GM06990 (cell line): ENCODE results near the genes ANKRD66 and MEP1A.

- RRBS: no CpG with 5 or more reads among the region's 7 CpGs
Measured at GRCh38 chr6:45613772-45614083, 236.0 kb upstream of the SUPT3H start.

- RRBS: 86% methylated on average over 5 of the region's 24 CpGs
Measured at GRCh38 chr6:45663067-45663378, 285.3 kb upstream of the SUPT3H start.

DNA sequence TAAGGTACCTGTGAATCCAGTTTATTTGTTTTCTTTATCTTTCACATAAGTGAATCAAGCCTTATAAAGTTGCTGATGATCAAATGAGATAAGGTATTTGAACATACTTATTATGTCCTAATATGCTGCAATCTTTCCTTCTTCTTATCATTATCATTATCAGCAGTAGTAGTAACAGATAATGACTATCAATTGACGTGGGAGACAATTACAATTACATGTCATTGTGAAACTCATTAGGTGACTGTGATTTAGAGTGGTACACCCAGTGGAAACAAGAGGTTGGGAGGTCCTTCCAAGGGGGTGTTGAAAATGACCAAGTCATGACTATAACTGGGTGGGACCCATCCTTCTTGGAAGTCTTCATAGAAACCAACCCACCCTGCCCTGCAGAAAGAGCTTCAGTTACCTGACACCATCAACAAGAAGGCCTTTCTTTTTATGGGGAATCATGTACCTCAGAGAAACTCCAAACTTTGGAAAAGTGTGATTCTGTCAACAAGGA lies 2.8 kb downstream of the CLIC5 start:
- RRBS: no CpG with 5 or more reads among the region's 1 CpG

DNA sequence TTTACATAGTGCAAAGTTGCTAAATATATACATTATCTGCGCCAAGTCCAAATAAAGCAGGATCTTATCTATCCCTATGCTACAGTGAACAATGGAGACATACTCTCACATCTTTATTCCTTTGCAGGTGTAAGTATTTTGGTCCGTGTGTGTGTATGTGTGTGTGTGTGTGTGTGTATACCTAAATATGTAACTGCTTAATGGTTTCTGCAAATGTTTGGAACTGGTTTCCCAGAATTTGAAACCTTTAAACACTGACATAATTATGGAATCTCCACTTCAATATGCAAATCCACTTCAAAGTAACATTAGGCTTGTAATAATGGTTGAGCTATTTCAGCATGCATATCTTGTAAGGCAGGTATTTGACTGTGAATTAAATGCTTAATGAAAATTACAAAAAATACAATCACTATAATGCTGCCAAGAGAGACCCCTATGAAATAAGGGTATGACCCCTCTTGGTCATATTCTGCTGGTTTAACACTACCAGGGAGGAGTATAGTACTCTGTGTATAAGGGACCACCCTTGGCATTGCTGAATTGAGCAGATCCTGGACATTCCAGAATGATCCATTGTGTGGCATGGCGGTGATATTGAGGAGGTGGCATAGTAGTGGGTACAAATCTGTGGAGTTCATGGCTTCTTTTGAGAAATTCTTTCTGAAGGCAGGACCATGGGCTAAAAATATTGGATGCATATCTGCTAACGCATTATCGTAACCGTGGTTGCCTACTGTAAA lies 9.6 kb downstream of the ENPP5 start:
- RRBS: no CpG with 5 or more reads among the region's 6 CpGs

DNA sequence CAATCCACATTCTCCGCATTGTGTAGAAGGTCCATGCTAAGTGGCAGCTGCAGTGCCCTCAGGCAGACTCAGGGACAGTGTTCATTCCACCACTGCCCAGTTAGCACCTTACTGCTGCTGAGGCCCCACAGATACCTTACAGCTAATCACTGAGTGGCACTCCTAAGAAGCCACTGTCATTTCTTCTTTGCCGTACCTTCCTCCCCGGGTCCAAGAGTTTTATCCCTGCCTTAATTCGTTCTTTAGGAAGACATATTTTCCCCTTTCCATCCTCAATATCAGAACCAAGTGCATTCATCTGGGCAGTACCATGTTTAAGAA lies 156.7 kb downstream of the RCAN2 start:
- RRBS: no CpG with 5 or more reads among the region's 4 CpGs

DNA sequence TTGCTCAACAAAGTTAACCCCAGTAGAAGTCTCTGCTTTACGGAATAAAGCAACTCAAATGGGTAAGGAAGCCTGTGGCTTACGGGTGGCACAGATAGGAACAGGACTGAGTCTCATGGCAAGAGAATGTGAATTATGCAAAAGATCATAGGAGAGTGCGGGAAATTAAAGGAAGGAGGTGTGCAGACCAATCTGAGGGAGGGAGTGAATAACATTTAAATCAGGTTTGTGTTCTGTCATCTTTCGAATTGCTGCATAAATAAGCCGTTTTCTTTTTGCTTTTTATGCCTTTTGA lies 882 bp upstream of the RCAN2 start:
- RRBS: no CpG with 5 or more reads among the region's 5 CpGs

DNA sequence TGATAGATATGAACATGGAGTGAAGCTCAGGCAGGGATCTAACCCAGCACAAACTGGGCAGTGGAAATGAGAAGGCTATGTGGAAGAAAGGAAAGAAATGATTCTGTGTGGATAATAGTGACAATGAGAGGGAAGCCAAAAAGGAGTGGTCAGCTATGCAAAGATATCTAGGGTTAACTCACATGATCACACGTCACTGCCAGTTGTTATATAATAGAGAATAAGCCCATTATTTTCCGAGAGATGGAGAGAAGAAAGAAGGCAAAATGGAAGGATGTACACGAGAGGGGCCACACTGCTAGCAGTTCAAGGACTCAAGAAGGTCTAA lies 18.7 kb upstream of the RCAN2 start:
- RRBS: no CpG with 5 or more reads among the region's 3 CpGs

GRCh38 chr6:46661799-46662587 lies 9.2 kb downstream of the SLC25A27 start:
- RRBS: no CpG with 5 or more reads among the region's 5 CpGs

- RRBS: no CpG with 5 or more reads among the region's 2 CpGs
Measured at GRCh38 chr6:46746608-46747055, at the start of gene ANKRD66. Gene ANKRD66 (plus strand): TSS chr6:46746933.

- RRBS: no CpG with 5 or more reads among the region's 8 CpGs
Measured at GRCh38 chr6:46793193-46793653, at the start of gene MEP1A. Gene MEP1A (plus strand): TSS chr6:46793389.

DNA sequence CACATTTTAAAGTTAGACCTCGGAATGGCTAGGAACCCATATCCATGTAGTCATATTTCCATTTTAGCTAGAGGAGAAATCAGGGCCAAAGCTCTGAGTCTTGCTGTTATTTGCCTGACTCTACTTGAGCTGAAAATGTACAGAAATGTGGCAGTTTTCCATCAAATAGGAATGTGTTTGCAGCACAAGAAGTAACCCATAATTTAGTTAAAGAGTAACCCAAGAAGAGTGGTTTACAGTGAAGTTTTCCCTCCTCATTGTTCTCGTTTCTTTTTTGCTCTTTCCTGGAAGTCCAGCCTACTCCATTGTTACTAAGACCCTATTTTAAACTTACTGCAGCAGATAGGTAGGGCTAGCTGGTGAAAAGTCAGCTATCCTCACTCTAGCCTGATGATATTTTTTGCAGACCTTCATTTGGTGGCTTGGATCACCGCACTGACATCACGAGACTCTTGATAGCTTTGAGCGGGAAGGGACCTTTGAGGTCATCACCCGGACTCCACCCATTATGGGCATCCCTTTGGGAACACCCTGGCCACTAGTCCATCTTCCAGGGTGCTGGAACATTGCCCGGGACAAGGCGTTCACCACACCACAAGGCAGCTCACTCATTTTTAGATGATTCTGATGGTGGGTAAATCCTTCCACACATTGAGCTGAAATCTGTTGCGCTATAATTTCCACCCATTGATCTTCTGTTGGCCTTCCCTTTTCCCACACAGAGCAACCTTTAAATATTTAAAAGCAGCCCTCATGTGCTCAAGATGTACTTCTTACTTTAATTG lies 28.1 kb upstream of the ADGRF5 start:
- RRBS: 30% methylated on average over 2 of the region's 9 CpGs

- RRBS: no CpG with 5 or more reads among the region's 10 CpGs
Measured at GRCh38 chr6:47016000-47016980, 25.8 kb downstream of the ADGRF1 start.

DNA sequence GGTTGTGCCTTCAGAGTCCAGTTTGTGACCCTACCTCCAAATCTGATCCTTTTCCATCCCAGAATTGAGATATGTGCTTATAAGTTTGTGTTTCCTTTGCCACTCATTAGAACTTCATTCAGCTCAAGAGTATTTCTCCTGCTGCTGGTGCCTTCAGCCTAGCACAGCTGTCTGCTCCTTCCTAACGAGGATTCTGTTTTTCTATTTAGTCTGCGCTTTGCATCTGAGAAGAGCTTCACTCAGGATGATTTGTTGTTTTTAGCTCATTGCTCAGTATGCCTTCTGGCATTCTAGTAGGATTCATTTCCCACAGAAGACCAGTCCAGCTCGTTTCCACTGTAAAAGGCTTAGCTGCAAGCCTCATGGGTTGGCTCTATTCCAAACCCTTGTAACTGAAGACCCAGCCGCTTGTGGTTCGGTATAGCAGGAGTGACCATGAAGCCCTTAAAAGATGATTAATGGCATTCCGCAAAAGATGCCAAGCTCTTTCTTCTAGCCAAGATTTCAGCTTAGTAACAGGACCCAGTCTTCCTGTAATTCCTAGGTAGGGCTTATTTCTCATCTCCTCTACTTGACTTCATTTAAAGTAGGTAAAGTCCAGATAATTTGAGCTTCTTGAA lies 7.3 kb downstream of the ADGRF1 start:
- RRBS: no CpG with 5 or more reads among the region's 6 CpGs

DNA sequence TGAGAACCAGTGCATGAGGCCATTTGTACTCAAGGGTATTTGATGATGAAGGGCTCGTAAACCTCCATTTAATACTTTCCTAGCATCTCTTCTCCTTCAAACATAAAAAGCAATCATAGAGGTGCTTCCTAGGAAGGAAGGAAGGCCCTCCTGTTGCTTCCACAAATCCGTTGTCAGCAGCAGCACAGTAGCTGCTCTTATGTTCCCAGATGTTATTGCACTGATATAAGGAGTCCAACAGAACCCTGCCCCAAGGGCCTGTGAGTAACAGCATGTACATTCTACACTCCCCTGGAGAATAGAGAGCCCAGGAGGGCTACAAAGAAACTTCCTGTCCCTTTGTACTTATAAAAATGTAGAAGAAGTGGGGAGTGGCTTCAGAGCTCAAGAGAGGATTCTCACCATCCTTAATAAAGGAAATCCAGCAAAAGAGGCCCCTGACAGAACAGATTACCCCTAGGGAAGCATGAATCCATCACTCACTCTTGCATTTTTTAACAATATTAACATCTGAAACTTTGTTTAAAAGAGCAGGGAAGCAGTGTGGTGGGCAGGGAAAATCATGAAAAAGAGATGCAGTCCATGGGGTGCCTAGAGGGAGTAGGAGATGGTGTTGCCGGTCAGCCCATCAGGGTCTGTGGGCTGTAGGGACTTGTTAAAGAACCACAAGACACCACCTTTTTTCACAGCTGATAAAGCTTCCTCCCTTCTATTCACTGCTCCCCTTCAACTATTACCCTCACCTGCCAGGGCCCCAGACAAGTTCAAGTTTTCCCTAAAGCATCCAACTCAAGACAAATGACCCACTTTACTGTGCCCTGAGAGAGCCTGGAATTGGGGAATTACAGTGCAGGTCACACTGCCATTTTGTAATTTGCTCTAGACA lies 104.5 kb upstream of the ADGRF1 start:
- RRBS: no CpG with 5 or more reads among the region's 3 CpGs

GRCh38 chr6:47478733-47479069 lies 1.1 kb downstream of the CD2AP start:
- RRBS: 14% methylated on average over 1 of the region's 6 CpGs

DNA sequence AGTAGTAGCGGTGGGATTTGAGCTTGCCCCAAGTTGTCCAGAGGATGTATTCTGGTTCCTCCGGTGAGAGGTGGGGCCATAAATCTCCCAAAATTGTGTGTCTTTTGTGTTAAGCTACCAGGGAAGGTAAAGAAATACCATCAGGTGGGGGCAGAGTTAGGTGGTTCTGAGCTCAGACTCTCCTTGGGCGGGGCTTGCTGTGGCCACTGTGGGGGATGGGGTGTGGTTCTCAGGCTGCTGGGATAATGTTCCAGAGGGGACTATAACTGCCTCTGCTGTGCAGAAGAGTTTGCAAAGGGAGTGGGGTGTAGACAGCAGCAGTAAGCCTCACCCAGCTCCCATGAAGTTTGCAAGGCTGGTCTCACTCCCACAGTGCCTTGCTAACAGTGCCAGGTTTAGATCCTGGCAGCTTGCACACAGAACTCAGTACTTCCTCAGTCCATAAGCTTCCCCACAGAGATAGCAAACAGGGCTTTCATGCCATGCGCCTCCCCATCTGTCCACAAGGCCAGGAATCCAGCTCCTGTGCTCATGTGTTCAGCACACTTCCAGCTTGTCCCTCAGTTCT lies 278.5 kb upstream of the PTCHD4 start:
- RRBS: no CpG with 5 or more reads among the region's 4 CpGs

GRCh38 chr6:48826847-48827466 lies 636.1 kb downstream of the MMUT start:
- RRBS: no CpG with 5 or more reads among the region's 4 CpGs

DNA sequence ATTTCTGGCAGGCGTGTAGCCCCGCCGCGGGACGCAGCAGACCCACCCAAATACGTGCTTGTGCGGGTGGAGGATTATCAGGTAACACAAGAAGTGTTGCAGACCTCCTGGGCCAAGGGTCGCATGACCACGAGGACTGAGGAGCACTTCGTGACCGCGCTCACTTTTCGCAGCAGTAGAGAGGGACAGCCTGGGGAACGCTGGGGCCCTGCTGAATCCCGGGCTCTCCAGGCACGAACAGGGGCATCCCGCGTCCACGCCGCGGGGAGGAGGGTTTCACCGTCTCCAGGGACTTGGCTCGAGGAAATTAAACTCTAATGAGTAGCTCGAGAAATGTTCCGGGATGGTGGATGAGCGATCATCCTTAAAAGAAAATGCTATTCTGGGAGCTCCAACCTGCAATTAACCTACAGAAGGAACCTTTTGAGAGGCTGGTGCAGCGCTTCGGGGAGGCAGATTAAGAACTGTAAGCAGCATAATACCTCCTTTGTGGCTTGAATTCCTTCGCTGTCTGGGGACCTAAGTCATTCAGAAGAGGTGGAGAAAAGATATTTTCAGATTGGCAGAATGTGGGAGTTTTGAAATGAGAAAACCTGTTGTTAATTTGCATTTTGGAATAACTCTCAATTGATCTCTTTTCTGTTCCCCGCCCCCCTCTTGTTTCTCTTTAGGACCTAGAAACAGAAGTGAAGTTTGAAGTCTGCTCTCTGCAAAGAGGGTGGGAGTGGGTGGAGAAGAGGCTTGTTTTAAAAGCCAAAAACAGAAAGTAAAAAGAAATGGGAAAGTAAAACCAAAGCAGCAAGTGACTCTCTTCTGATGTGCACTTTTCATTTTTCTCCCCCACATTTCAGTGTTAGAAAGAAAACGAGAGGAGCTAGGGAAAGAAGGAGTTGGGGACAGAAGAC lies 994 bp downstream of the C6orf141 start:
- RRBS: 13% methylated on average over 6 of the region's 31 CpGs

- RRBS: no CpG with 5 or more reads among the region's 6 CpGs
Measured at GRCh38 chr6:51025584-51025999, 206.9 kb downstream of the TFAP2B start.

- RRBS: no CpG with 5 or more reads among the region's 9 CpGs
Measured at GRCh38 chr6:52271632-52272617, 12.6 kb downstream of the MCM3 start.